SEM (cell line): ENCODE measurements around a stretch of chr17.

GRCh38 chr17:28722695-28723955 is 2.9 kb downstream of the TLCD1 start:
- PRO-cap = unidirectional peak, plus-strand start at chr17:28723430

- PRO-cap = no peak
These were observed 980 bp downstream of the TRAF4 start for GRCh38 chr17:28744858-28745124.

DNA sequence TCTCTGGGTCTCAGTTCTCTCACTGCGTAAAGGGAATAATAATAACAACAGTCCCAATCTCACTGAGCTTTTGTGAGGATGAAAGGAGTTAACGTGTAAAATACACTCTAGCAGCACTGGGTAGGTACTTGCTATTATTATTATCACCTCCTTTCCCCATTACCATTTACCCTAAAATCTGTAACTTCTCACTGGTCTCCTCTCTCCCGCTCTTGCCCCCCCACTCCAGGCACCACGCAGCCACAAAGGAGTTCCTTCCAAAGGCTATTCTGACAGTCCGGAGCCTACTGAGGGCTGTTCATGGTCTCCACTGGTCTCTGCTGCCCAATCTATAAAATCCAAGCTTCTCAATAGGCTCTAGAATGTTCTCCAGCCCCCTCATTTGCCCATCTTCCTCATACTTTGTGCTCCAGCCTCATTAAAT is 1.1 kb downstream of the DHRS13 start:
- PRO-cap = no peak

GRCh38 chr17:28903293-28903486 is 311 bp upstream of the DHRS13 start:
- PRO-cap = no peak

DNA sequence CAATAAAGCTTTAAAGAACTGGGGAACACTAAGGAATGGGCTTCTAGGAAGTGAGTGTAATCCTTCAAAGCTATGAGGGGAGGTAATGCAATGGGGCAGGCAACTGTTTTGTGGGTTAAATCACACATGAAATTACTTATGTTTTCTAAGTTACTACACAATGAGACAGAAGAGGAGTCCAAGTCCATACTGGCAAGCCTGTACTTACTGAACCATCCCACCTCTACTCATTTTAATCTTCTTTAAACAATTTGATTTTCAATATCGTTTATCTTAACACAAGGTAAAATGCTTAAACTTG is 21.0 kb downstream of the PHF12 start:
- PRO-cap = no peak

GRCh38 chr17:28945045-28945680 is 6.2 kb downstream of the PHF12 start:
- PRO-cap = no peak

DNA sequence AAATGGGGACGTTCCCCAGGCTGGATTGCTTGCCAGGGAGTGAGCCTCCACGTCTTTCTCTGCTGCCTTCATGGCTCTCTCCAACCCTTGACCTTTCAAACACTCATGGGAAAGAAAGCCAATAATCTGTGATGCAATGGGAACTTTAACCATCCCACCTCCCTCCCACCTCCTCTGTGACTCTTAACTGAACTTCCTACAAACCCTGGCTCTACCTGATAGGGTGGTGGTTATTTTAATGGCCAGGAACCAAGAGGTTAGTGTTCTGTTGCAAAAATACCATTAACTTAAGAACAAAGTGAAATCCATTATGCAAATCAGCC is 2.8 kb downstream of the PIPOX start:
- PRO-cap = no peak

- PRO-cap = no peak
These were observed 5.6 kb downstream of the PIPOX start for GRCh38 chr17:29048389-29048994.

- PRO-cap = no peak
These were observed 47.0 kb downstream of the MYO18A start for GRCh38 chr17:29132963-29133927.

GRCh38 chr17:29140632-29141895 is 39.1 kb downstream of the MYO18A start:
- PRO-cap = bidirectional peak, plus-strand start at chr17:29140922, minus-strand start at chr17:29140762; bidirectional peak, plus-strand start at chr17:29141269, minus-strand start at chr17:29141140; unidirectional peak, plus-strand start at chr17:29141785

GRCh38 chr17:29204447-29204805 is 24.2 kb upstream of the MYO18A start:
- PRO-cap = no peak

- PRO-cap = no peak
These were observed 13.6 kb downstream of the CRYBA1 start for GRCh38 chr17:29260104-29260850.

DNA sequence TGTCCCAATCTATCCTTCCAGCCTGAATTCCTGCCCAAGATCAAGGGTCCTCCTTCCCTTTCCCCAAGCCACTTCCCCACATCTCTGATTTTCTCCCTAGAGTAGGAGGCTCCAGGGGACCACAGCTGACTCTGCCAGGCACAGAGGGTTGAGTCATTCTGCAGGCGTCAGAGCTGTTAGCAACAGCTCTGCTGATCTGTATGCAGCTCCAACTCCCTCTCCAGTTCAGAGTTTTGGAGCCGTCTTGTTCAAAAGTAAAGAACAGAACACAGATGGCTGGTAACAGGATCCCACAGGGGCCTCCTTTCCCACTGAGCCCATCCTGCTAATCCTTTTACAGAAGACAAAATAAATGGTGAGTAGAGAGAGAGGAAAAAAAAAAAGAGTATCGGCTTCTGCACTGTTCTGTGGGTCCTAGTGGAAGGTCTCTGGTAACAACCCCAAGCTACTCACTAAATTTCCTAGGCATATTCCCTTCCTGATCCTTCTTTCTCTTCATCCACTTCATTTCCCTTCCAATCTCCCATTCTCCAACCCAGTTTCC is 13.4 kb upstream of the TAOK1 start:
- PRO-cap = no peak

GRCh38 chr17:29433655-29434033 is 43.5 kb downstream of the TAOK1 start:
- PRO-cap = no peak

DNA sequence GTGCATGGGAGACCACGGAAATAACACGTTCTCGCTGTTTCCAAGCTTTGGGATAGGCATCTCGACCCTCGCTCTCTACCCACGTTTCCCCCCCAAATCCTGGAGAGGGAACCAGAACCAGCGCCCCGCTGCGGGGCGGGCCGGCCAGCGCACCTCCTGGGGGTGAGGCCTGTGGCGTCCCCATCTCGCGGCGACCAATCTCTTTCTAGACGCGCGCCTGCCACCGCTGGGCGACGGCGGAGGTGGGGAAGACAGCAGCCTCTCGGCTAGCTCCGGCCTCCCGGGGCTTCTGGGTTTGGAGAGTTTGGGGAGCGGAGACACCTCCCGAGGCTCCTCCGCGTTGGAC is 709 bp upstream of the TP53I13 start:
- PRO-cap = bidirectional peak, plus-strand start at position 288 of the sequence, minus-strand start at position 101 of the sequence

DNA sequence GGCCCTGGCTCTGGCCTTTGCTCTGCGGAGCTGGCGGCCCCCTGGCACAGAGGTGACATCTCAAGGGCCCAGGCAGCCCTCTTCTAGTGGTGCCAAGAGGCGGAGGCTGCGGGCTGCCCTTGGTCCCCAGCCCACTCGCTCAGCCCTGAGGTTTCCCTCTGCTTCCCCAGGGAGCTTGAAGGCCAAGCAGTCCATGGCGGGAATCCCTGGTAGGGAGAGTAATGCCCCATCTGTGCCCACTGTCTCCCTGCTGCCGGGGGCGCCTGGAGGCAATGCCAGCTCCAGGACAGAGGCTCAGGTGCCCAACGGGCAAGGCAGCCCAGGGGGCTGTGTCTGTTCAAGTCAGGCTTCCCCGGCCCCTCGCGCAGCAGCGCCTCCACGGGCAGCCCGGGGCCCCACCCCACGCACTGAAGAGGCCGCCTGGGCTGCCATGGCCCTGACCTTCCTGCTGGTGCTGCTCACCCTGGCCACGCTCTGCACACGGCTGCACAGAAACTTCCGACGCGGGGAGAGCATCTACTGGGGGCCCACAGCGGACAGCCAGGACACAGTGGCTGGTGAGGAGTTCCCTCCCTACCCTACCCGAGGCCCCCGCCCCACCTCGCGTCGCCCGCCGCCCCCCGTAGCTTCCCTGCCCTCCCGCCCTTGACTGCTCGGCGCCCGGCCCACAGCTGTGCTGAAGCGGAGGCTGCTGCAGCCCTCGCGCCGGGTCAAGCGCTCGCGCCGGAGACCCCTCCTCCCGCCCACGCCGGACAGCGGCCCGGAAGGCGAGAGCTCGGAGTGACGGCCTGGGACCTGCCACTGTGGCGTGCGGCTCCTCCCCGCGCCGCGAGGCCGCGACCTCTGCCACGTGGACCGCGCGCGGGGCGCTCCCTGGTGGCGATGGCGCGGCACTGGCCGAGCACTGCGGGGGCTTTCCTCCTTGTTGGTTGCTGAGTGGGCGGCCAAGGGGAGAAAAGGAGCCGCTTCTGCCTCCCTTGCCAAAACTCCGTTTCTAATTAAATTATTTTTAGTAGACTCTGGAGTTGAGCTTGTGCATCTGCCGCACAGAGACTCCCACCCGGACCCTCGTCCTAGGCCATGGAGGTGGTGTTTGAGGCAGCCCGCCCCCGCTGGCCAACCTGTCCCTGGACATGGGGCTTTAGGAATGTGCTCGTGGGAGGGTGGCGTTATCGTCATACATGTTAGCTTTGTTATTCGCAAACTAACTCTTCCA is 4.0 kb downstream of the TP53I13 start:
- PRO-cap = no peak

DNA sequence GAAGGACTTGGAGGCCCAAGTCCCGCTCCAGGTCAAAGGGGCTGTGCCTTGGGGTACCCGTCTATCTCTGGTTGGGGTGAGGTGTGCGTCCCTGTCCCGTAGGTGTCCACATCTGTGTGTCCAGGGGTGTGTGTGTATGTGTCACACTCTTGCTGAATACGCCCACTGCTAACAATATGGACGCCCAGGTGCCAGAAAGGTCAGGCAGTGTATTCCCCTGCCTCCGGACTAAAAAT is 428 bp upstream of the GIT1 start:
- PRO-cap = no peak

GRCh38 chr17:29616743-29617630 is 5.7 kb downstream of the CORO6 start:
- PRO-cap = unidirectional peak, plus-strand start at chr17:29617347

- PRO-cap = no peak
These were observed 45.2 kb upstream of the CORO6 start for GRCh38 chr17:29667980-29668325.

- PRO-cap = no peak
These were observed 93.4 kb upstream of the CORO6 start for GRCh38 chr17:29716047-29716644.